Bronchus fibroblast of lung (primary cell): Measurements from ENCODE around the genes PPA2, ARHGEF38 and LEF1.

DNA sequence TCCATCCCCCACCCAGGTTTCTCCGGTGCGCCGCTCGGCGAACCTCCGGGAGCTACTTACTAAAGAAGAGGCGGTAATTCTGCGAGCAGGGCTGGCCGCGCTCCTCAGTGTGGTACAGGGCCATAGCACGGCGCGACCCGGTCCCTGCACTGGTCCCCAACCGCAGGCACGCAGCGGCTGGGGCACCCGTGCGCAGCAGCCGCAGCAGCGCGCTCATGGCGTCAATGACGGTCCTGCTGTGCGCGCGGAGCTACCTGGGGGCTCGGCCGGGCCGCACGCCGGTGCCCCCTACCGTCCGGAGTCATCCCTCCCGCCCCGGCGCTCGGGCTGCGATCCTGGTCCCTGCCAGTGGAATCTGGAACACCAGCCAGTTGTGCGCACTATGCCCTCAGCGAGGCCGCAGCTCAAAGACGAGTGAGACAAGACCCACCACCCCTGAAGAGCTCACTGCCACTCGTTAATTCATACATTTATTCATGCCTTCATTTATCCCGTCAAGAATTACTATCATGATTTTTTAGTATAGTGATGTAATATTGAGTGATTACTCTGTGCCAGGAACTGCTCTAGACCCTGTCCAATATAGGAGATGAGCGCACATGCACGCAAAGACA, at the start of gene PPA2:
TSS of gene PPA2 (minus strand) at position 229 of the 614 bp plus-strand sequence.
- RAMPAGE, long total RNA: start-site peak on the minus strand centred at position 199 of the sequence, 96 bp wide, 717 and 612 reads in 2 replicates

- RAMPAGE, long total RNA: no peak
Measured at GRCh38 chr4:105552206-105553281, at the start of gene ARHGEF38. Gene ARHGEF38 (plus strand): TSS chr4:105552620.

GRCh38 chr4:105897228-105897821, 2.1 kb downstream of the NPNT start:
- RAMPAGE, long total RNA: no peak

DNA sequence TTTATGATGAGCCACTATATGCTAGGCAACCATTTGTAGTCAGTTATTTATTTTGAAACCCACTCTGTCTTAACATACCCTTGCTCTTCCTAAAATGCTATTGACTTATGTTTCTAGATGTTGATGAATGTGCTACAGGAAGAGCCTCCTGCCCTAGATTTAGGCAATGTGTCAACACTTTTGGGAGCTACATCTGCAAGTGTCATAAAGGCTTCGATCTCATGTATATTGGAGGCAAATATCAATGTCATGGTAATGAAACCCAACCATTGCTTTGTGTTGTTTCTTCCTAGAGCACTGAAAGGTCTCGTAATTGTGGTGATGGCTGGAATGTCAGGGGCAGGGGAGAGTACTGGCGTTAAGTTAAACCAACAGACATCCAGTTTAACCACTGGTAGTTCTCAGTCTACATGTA, 44.7 kb downstream of the NPNT start:
- RAMPAGE, long total RNA: no peak

DNA sequence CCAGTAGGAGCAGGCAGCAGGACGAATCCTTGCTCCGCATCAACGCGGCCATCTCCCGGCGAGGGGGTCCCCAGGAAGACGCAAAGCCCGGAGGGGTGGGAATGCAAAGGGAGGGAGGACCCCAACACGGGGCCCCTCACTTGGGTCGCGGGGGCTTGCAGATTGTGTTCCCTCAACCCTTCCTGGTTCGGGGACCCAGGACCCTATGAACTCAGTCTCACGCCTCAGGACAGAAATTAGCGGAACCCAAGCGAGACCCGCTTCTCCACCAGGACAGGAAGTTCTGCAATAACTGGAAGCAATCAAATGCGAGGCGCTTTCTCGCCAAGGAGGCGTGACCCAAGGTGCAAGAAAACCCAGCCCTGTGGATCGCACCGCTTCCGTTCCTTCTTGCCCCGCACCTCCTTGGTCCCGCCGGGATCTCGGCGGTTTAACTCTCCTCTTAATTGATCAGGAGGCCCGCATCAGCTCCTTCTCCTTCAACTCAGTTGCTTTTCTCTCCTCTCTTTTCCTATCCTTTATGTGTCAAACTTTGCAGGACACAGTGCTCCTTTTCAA, 494 bp downstream of the DKK2 start:
- RAMPAGE, long total RNA: no peak

DNA sequence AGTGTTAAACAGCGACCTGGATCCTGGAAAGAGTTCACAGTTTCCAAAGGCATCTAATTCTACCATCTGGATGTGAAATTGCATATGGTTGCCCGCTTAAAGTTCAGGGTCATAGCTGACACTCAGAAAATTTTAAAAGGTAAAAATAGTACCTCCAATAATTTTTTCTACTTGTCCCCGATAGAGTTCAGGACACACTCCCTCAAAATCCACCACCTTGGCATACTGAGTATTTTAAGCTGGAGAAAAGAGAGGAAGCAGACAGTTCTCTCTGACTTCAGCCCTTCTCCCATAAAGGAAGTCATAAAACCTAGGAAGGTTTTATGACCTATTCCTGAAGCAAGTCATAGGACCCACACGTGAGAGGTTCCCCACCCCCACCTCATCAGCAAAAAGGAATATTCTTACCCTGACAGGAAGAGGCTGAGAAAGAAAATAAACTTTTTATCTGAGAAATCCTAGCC, 270.2 kb downstream of the PAPSS1 start:
- RAMPAGE, long total RNA: no peak

GRCh38 chr4:107999790-108000341, 10.2 kb downstream of the HADH start:
- RAMPAGE, long total RNA: no peak

- RAMPAGE, long total RNA: no peak
Measured at GRCh38 chr4:108113232-108113980, 55.3 kb downstream of the LEF1 start.

- RAMPAGE, long total RNA: no peak
Measured at GRCh38 chr4:108114326-108114955, 54.3 kb downstream of the LEF1 start.

- RAMPAGE, long total RNA: no peak
Measured at GRCh38 chr4:108168306-108169712, at the start of gene LEF1. Gene LEF1 (minus strand): TSS chr4:108168932.

GRCh38 chr4:108172871-108173617, 4.3 kb upstream of the LEF1 start:
- RAMPAGE, long total RNA: no peak

GRCh38 chr4:108209369-108210036, 40.8 kb upstream of the LEF1 start:
- RAMPAGE, long total RNA: no peak

GRCh38 chr4:109508823-109509227, 51.2 kb upstream of the MCUB start:
- RAMPAGE, long total RNA: no peak

- RAMPAGE, long total RNA: no peak
Measured at GRCh38 chr4:109548618-109549186, 11.3 kb upstream of the MCUB start.

- RAMPAGE, long total RNA: no peak
Measured at GRCh38 chr4:109557964-109558455, 2.0 kb upstream of the MCUB start.

DNA sequence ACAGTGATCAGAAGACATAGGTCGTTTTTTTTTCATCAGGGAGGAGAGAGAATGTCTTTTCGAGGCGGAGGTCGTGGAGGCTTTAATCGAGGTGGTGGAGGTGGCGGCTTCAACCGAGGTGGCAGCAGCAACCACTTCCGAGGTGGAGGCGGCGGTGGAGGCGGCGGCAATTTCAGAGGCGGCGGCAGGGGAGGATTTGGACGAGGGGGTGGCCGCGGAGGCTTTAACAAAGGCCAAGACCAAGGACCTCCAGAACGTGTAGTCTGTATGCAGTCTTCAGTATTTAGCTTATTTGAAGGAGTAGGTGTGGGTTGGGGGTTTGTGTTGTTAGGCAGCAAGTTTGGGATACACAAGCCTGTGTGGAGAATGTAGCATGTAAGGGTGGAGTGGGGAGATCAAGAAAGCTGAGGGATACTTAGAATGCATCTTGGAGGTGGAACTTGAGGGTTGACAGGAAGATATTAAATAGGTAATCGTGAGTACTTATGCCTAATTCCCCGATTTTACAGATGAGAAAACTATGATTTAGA, 617 bp downstream of the GAR1 start:
- RAMPAGE, long total RNA: no peak

- RAMPAGE, long total RNA: no peak
Measured at GRCh38 chr4:110193578-110194454, 4.6 kb downstream of the ELOVL6 start.

DNA sequence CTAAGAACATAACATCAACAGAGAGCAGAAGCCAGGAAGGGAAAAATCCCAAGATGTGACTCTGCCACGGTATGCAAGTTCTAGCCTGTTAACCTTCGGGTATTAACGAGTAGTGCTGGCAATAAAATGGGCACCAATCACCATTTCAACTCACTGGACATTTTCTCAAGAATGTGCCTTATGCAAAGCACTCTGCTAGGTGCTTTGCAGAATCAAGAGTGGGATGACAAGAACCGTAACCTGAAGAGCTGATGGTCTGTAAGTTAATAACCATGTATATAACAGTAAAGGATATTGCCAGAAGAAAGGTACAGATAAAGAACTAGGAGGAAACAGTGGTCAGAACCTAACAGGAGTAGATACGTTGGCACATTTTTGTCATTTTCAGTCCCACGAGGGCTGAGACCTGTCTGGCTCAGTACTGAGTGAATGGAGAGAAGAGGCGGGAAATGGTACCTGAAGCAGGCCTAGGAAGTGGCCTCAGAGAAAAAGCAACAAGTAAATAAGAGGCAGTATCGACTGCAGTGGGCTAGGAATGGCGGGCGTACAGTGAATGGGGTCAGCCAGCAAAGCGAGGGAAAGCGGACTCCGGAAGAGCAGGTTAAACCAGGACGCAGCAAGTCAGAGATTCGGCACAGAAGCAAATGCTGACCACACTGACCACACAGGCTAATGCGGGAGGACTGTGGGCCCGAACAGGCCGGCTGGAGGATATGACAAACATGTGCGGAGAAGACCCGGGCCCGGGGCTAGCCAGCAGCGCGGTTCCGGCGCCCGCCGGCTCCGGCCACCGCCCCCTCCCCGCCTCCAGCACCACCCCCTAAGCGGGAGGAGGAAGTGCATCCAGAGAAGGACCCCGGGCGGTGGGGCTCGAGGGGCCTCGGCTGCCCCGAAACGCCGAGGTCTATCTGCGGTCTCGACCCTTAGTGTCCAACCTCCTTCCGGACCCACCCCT, 2.5 kb downstream of the ELOVL6 start:
- RAMPAGE, long total RNA: no peak

DNA sequence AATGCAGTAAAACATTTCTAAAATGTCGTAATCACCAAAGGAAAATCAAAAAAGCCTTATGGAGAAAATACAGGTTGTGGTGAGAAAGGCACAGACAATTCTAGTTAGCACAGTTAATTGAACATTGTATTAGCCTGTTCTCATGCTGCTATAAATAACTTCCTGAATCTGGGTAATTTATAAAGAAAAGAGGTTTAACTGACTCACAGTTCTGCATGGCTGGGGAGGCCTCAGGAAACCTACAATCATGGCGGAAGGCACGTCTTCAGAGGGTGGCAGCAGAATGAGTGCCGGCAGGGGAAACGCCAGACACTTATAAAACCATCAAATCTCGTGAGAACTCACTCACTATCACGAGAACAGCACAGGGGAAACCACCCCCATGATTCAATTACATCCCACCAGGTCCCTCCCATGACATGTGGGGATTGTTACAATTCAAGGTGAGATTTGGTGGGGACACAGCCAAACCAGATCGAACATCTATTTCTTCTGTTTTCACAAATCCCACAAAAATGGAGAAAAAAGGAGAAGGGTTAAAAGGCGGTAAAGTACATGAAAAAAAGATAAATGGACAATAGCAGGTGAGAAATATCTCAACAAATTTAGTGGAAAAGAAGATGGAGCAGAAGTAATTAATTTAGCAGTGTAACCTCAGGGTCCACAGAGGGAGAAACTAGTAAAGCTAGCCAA, 33.1 kb upstream of the FAM241A start:
- RAMPAGE, long total RNA: no peak

DNA sequence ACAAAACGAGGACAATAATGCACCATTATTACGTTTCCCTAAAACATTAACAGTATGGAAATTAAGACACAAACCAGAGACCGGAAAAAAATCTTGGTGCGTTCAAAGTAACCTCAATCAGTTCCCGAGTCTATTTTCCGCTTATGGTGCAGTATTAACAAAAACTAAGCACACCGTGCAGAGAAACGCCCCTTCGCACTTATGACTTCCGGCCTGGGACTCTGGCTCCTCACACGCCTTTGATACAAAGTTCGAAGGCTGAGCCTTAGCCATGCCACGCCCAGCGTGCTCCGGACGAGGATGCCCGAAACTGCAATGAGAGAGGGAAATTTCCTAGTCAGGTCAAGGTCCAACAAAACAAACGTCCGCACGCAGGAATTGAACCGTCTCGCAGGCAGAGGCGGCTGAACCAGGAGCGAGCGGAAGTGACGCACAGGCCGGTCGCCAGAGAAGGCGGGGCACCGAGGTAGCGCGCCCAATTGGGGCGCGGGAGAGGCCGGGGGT, 352 bp upstream of the AP1AR start:
- RAMPAGE, long total RNA: no peak